Colonic mucosa (tissue), 1 donor: ENCODE data around the genes RIMS1 and FILIP1.

DNA sequence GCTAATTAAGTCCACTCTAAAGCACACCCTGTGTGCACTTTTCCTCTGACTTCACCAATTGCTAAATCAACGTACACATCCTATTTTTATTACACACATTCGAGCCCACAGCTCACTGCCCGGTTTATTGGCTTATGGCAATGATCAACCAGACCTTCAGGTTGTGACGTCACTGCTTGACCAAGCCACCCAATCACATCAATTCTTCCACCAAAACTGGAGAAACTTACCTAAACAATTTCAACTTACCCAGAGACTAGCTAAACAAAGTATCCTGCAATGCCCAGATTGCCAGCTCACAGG is 666.4 kb downstream of the PHF3 start:
- PRO-cap = unidirectional peak, minus-strand start at position 60 of the sequence

GRCh38 chr6:66349871-66350320 is 642.9 kb upstream of the EYS start:
- PRO-cap = no peak

GRCh38 chr6:68639866-68640826 is 5.1 kb downstream of the ADGRB3 start:
- PRO-cap = no peak

DNA sequence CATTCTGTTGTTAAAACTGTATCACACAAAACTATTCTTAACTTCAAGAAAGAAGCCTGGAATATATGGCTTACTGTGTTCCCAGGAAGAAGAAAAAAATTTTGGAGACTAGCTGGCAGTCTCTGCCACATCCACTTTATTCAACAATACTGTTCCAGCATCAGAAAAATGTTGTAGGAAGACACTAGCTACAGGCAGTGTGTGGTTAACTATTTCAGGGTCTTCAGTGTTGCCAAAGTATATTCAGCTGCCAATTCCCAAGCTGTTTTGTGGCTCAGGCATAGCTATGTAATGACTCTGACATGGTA is 503.0 kb downstream of the ADGRB3 start:
- PRO-cap = no peak

GRCh38 chr6:69445257-69445601 is 351.6 kb downstream of the LMBRD1 start:
- PRO-cap = no peak

GRCh38 chr6:69769126-69769545 is 27.7 kb downstream of the LMBRD1 start:
- PRO-cap = no peak

DNA sequence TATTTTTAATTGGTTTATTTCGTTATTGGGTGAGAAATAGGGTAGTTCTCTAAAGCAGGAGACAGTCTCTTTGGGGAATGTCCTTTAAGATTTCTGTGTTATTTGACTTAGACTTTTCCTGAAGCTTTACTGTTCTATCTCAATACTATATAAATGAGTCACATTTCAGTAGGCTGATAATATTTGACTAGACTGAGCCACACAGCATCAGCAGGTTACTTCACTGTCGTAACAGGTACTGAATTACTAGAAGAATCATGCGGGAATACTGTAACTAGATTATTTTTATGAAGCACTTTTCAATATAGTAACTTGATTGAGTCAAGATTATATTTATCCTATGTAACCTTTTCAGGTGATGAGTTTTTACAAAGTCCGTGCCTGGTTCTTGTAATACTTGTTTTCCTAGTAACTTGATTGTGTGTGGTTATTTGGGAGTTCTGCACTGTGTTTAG is 1.5 kb downstream of the SMAP1 start:
- PRO-cap = bidirectional peak, plus-strand start at position 179 of the sequence, minus-strand start at position 120 of the sequence

DNA sequence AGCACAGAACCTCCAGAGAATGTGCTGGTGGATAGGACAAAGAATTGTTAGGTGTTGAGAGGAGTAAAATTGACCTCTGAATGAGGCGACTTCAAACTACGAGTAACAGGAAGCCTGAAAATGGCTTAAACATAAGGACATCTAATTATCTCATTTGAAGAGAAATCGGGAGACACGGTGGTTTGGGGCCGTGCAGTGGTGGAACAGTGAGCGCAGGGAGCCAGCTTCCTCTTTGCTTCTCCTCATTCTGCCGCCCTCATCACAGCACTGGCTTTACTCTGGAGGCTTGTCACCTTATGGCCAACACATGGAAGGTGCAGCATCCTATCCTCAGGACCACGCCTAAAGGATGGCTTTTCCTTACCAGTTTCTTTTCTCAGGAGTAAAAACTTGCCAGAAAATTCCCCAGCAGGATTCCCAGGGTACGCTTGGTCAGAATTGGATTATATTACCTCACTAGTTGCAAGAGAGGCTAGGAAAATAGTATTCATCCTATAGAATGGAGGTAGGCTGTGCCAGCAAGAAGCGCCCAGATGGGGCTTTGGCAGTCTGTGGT is 114.3 kb downstream of the B3GAT2 start:
- PRO-cap = no peak

GRCh38 chr6:71324202-71324556 is 35.6 kb downstream of the OGFRL1 start:
- PRO-cap = bidirectional peak, plus-strand start at chr6:71324401, minus-strand start at chr6:71324313

- PRO-cap = no peak
Measured at GRCh38 chr6:71480440-71481107, 192.0 kb downstream of the OGFRL1 start.

DNA sequence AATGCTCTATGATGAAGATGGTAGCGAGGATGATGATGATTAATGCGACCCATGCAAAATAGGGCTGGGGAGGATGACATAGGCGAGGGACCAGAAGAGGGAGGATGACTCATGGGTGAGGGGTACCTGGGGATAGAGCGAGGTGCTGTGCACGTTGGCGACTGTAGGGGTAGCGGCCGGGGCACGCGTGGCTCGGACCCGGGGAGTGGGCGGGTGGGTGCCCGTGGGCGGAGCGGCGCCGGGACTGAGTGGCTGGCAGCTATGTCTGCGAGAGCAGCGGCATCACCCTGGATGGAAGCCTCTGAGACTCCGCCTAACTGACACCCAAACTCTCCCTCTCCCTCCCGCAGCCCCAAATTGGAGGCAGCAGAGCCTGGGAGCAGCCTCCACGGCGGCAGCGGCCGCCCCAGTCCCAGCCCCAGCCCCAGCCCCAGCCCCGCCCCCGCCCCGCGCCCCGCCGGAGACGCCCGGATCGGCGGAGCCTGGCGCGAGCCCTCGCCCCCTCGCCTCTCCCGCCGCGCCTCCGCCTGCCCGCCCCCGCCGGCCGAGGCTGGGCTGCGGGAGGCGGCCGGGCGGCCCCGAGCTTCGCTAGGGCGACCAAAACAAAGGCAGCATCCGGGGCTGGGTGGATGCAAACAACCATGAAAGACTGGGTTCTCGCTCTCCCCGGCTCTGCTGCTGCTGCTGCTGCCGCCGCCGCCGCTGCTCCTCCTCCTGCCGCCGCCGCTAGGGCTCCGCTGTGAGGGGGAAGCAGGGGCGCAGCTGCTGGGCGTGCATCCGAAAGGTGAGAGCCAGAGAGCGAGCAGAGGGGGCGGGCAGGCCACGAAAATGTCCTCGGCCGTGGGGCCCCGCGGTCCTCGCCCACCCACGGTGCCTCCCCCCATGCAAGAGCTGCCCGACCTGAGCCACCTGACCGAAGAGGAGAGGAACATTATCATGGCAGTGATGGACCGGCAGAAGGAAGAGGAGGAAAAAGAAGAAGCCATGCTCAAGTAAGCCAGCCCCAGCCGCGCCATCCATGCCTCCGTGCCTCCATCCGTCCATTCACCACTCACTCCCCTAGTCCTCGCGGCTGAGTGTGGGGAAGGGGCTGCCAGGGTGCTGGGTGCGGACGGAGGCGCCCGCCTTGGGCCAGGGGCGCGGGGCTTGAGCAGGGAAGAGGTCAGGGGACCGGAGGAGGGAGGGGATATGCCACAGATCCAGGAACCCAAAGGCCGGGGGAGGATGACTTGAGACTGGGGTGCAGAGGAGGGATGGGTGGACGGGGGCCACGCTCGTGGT is at the start of gene RIMS1:
RIMS1 (plus strand) TSS at position 355 of the 1,281 bp plus-strand sequence.
- PRO-cap = unidirectional peak, minus-strand start at position 711 of the sequence

DNA sequence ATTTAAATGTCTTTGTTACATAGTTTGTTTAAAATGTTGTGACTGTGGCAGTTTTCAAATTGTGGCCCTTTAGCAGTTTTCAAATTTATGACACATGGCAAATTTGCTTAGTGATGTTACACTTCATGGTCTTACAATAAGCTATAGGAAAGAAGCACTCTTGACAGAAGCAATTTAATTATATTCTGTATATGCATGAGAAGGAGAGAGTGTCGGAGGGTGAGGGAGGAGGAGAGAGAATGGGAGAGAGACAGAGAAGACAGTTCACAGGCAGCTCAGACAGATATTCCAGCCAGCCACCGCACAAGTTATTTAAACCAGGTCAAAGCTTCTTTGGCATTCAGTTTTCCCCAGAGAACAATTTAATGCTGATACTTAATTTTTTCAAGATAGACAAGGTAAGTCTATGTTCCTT is 255.4 kb upstream of the KCNQ5 start:
- PRO-cap = no peak

DNA sequence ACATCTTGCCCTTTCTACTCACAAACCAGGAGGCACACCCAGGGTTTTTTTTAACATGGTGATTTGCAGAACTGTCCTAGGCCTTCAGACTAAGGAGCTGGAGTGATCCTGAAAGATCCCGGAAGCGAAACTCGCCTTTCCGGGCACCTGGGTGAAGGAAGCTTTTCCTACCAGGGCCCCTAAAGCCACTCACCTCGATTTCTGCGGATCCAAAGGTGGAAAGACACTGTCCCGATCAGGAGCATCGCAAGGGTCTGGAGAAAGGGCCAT is 44.8 kb downstream of the DPPA5 start:
- PRO-cap = no peak

DNA sequence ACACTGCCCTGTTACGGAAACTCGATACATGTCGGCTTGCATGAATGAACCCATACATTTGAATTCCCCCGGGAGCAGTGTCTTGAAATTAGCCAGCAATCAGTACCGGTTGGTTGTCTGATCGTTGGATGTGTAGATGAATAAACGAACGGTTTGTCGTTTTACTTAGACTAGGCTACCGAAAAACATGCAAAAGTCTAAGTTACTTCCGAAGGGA is 970 bp downstream of the CGAS start:
- PRO-cap = no peak

DNA sequence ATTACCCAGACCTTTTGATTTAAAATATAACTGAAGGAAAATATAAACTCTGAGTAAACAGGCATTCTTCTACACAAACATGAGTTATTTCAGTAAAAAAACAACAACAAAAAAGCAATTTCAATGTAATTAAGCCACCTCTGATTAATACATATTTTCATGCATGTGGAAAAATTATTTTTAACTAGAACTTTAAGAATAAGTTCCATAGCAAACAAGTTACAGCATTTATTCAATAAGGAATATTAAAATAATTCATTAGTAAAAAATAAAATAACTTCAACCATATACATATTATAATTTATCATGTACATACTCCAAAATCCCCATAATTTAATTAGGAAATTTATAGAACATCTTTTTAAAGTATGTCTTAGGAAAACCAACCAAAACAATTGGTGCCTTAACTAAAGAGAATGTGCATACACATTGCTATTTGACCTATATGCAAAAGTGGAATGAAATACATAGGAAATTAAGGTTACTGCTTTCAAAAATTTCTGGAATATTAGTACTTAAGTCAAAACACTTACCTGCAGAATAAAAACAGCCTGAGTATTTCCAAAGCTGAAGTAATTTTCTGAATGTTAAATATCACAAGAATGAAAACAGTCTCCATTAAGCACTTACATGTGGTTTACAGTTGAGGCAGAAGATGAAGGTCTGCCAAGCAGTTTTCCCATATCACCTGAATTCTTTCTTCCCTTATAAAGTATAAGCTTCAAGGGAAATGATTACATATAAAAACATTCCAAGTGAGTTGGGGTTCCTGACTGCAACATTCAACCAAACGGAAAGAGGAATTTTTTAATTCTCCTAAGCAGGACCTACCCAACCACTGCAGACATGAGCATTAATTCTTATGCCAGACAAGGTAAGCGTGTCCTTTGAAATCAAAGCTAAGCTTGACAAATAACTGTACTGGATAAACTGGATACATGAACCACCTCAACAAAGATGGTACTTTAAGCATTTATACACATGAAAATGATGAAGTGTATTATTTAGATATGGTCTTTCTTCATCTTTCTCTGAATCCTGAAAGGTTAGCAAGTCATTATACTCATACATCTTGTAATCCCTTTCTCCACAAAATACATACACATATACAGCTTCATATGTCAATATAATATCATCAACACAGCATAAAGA is 11.4 kb upstream of the COX7A2 start:
- PRO-cap = no peak

GRCh38 chr6:75487872-75488520 is 5.6 kb downstream of the FILIP1 start:
- PRO-cap = no peak

GRCh38 chr6:75493200-75494281 is at the start of gene FILIP1:
Gene FILIP1, minus strand, starts transcription at chr6:75493800.
- PRO-cap = bidirectional peak, plus-strand start at chr6:75493899, minus-strand start at chr6:75493780

DNA sequence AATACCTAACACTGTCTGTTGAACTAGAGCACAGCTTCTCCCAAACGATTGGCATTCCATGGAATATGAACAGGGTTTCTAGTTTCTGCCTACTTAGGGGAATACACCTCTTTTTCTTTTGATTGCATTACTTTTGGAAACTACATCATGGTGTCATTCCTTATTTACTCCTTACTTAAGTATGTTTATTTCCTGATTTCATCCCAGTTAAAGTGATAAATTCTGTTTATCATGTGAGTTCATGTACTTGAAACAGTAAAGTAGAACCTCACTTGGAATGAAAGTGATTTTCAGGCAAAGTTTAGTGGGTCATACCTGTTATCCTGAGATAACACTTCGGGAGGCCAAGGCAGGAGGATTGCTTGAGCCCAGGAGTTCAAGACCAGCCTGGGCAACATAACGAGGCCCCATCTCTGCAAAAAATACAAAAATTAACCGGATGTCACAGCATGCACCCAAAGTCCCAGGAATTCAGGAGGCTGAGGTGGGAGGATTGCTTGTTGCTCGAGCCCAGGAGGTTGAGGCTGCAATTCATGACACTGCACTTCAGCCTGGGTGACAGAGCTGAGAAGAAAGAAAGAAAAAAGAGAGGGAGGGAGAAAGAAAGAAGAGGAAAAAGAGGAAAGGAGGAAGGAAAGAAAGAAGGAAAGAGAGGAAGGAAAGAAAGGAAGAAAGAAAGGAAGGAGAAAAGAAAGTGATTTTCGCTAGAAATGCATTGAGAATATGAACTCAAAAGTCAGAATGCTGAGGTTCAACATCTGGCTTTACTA is 6.4 kb downstream of the SENP6 start:
- PRO-cap = no peak

DNA sequence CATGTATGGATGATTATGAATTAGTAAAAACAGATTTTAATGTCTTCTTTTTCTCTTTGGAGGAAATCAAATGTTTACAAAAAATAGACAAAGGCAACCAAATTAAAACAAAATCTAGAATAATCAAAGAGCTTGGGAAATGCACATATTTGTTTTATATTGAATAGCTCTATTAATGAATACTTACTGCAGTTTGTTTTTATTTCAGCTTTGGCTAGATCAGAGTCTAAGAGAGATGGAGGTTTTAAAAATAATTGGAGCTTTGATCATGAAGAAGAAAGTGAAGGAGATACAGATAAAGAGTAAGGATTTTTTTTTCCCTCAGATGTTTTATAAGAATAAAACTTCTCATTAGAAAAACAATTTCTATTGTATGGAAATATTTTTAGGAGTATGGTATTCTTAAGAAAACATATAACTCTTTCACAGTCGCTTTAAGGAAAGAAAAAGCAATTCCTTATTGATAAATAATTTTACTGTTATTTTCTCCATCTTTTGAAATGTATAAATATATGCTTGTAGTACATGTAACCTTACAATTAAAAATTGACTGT is 19.7 kb downstream of the SENP6 start:
- PRO-cap = no peak

GRCh38 chr6:75793561-75794242 is 44.7 kb downstream of the MYO6 start:
- PRO-cap = no peak